Vein endothelial cell (primary cell): ENCODE measurements around a stretch of chr1.

GRCh38 chr1:244839904-244841144, 4.9 kb downstream of the COX20 start:
- CAGE, long polyA plus RNA = no peak

DNA sequence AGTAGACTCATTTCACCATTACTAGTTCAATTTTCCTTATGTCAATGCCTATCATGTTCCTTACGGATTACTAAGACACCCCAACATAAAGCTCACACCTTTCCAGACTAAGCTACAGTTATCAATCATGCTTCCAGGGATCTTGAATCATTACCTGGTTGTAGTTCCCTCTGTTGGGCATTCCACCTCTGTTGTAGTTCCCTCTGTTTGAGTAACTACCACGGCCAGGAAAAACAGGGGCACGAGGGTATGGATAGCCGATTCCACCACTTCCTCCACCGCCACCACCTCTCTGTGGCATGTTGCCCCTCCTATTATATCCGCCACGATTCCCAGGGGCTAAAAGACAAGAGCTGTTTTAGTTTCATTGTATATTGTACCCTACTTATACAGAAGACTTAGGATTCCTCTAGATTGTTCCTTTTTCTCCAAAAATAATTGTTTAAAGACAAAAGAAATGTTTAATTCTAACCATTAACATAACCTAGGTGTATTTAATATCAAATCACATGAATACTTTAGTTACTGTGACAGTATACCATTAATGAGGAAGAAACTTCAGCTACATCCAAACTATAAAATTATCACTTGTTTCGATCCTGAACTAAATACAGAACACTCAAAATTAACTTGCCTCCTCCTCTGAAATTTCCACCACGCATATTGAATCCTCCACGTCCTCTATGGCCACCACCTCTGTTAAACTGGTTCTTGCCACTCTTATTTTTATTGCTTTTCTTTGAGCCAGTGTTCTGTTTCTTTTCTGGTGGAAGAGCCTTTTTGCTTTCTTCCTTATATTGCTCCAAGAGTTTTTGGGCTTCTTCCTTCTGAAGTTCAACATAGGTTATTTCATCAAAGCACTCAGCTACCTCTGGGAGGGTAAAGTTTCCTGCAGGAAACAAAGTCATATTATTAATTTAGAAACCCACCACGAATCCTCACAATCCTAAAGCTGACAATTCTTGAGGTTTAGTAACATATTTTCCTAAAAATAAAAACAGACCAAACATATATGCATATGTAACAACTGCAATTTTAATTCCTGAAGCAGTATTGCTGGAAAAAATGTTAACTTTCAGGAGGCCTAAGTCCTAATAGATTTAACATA, 8.7 kb downstream of the HNRNPU start:
- CAGE, long polyA plus RNA = no peak

DNA sequence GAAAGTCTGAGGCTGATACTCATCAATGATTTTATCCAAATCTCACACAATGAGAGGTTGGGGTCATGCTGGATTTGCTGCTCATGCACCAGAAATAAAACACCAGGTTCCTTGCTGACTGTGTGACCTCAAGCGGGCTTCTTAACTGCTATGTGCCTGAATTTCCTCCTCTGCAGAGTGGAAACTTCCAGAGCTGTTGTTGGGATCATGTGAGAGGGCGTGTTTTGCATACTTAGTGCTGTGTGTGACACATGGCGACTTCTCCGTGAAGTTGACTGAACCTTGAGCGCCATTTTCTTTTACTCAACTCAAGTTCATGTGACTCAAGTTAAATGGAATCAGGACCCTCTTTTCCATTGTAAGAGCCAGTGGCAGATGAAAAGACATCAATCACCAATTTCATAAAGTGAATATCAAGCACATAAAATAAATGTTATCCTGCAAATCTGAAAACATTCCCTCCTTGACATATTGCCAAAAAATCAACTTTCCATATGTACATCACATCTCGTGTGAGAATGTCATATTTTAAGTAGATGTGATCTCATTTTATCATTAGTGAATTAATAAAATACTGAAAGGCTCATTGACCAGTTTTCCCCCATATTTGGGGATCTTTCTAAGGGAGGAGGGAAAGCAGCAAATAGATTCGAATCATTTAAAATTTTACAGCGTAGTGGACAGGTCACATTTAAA, 224.1 kb downstream of the KIF26B start:
- CAGE, long polyA plus RNA = no peak

DNA sequence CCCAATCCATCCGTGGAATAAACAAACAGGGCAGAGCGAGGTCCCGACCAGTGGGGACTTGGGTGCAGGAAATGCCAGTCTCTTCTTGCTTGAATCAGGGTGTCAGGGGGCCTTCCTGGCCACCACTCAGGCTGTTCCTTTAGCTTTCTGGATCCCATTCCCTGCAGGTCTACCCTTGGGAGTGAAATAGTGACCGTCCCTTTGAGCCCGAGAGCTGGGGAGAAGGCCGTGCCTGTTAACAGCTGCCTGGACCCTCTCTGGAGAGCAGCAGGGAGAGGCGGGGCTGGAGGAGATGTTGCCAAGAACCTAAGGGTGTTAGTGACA, 444.0 kb downstream of the KIF26B start:
- CAGE, long polyA plus RNA = no peak

GRCh38 chr1:245807783-245808380, 653.1 kb downstream of the KIF26B start:
- CAGE, long polyA plus RNA = no peak

DNA sequence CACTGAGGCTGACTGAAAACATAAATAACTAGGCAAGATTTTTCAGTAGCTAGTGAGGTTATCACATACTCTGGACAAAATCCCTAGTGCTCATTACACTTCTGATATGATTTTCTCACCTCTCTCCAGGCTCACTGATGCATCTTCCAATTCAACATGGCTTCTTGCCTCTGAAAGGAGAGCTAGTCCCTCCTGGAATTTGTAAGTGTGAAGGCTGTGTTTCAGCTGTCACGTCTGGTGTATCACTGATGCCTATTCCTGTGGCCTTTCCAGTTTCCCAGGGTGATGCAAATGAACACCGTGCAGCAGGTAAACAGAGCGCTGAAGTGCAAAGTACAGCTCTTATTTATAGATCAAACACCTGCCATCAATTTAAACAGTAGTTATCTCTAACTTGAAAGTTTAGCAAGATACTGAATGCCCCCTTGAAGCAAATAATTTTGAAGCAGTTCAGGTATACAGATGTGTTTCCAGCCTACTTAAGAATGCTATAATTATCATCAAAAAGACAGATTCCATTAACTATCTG, 656.2 kb downstream of the KIF26B start:
- CAGE, long polyA plus RNA = no peak

DNA sequence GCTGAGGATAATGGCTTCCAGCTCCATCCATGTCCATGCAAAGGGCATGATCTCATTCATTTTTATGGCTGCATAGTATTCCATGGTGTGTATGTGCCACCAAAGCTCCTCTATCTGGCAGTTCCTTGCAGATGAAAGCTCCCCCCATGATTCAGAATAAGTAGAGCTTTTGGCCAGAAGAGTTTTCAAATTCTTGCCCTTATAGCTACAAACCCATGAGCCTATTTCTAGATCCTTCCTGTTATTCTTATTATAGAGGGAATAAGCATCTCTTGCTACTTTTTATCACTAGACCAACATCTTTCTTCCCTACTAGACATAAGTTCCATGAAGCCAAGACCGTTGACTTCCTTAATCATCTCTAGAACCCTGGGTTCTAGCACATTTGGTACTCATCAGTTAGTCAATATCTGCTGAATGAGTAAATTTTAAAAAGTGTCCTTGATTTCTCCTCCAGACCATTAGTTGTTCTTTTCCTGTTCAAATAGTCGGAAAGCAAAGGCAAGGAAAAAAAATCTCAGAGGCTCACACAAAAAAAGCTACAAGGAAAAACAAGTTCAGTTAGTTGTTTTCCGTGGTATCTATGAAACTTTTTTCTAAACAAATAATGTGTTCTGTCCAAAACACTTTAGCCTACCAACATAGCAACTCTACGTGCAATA, 419.9 kb downstream of the SMYD3 start:
- CAGE, long polyA plus RNA = no peak

DNA sequence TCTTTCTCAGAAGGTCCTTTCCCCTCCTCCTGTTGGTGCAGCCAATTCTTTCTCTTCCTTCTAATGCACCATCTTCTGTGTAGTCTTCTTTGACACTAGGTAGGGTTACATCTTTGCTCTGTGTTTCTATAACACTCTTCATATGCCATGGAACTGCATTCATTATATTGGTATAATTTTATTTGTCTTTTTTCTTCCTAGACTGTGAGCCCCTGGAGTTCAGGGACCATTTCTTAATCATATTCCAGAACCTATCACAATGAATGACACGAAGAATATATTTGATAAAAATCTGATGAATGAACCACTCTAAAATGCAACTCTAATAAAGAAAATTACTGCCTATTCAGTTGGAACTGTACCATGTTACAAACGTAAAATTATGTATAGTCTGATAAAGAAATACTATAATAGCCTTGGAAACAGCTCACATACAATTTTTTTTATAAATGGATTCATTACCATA, 398.2 kb downstream of the SMYD3 start:
- CAGE, long polyA plus RNA = no peak

DNA sequence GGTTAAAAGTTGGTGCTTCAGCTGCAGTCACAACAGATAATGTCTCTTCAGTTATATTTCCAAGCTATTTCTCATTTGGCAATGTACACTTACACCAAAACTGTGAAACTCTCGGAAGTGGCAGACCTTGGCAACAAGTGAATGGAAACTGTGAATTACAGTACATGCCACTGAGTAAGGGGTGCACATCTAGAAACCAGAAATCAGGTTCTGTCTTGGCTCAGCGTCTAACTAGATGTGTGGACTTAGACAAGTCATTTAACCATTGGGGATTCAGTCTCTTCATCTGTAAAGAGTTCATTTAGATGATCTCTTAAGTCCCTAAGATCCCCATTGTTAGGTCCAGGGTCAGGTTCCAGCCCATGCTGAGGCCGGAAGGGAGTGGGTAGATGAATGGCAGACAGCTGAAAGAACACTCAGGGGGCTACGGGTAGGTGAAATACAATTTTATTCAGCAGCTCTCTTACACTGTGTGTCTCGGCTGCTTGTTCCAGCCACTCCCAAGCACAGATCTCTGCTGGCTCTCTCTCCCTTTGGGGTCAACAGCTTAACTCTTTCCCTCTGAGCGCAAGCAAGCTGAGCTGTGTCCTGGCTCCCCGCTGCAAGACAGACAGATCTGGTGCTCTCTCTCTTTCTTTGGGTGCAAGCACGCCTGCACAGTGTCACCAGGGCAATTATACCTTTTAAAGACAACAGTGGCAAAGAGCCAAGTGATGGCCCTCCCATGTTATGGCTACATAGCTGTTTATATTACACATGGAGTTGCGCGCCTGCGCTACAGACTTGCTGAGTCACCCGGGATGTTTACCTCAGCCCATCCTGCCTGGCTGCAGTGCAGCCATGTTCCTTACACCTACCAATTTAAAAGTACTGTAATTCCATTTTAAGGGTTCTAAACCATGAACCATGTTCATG, 396.8 kb downstream of the SMYD3 start:
- CAGE, long polyA plus RNA = no peak

DNA sequence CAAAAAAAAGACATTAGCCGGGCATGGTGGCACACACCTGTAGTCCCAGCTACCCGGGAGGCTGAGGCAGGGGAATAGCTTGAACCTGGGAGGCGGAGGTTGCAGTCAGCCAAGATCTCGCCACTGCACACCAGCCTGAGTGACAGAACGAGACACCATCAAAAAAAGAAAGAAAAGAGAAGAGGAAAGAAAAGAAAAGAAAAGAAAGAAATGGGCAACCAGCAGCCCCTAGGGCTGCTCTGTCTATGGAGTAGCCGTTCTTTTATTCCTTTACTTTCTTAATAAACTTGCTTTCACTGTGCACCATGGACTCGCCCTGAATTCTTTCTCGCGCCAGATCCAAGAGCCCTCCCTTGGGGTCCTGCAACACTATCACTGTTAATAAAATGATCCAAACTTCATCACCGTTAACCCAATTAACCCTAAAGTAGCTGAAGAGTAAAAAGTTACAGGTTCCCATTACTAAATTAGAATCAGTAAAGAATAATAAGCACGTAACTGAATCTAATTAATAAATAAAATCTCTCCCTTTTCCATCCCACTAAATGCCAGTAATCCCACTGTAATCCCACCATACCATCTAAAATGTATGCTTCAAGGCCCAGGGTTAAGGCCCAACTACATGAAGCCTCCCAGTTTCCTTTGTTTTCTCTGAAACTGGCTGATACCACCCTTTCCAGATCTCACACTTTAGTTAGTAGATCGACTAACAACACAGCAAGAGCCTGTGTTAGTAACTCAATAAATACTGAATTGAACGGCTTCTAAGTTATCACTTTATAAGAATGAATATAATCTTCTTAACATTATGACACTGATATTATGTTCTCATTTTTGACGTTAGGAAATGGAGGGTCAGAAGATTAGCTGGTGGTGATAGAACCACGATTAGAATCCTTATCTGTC, 238.3 kb downstream of the SMYD3 start:
- CAGE, long polyA plus RNA = no peak

GRCh38 chr1:246293701-246294783, 213.0 kb downstream of the SMYD3 start:
- CAGE, long polyA plus RNA = no peak

- CAGE, long polyA plus RNA = no peak
Measured at GRCh38 chr1:246621889-246622505, 55.7 kb downstream of the CNST start.

DNA sequence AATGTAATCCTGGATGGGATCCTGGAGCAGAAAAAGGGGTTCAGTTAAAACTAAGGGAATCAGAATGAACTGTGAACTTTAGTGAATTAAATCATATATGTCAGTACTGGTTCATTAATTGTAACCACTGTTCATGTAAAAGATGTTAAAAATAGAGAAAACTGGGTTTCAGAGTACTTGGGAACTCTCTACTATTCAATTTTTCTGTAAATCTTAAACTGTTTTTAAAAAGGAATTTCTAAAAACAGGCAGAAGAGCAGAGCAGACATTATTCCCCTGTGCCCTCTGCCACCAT, 15.2 kb downstream of the SCCPDH start:
- CAGE, long polyA plus RNA = no peak

DNA sequence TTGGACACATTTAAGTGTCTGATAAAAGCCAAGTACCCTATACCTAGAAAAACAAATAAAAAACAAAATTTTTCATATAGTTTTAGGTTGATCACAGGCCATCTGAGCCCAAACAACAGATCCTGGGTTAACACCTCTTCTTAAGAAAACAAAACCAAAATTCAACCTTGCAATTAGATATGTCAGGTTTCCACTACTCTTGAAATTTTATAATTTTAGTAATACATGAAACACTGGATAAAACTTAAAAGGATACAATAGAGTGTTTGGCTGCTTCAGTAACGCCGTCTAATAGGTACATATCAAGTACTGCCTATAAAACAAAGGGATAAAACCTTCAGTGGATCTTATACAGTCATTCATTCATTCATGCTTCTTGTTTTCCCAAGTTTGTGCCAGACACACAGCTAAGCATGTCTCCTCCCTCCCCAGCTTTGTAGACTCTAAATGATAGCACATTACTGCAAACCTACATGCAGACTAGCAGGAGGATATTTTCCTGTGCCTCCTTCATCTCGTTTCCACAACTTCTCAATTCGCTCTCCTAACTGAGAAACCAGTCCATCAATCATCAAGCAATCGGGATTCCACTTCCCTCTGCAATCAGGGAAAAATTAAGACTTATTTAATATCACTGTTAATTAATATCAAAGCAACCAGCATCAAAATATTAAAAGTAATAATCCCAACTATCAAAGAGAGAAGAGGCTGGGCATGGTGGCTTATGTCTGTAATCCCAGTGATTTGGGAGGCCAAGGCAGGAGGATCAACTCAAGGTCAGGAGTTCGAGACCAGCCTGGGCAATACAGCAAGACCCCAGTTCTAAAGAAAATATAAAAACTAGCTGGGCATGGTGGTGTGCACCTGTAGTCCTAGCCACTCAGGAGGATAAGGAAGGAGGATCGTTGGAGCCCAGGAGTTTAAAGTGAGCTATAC, 43.6 kb downstream of the AHCTF1 start:
- CAGE, long polyA plus RNA = no peak

DNA sequence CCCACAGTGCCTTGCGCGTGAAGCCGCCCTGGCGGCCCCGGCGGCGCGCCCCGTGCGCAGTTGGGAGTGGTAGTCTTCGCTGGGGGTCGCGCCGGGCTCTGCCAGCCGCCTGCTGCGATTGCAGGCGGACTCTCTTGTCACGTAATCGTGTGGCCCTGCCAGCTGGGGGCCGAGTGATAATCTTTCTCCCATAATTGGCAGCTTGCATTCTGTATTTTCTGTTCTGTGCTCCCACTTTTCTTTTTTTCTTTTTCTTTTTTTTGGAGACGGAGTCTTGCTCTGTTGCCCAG, 415 bp upstream of the AHCTF1 start:
- CAGE, long polyA plus RNA = no peak

DNA sequence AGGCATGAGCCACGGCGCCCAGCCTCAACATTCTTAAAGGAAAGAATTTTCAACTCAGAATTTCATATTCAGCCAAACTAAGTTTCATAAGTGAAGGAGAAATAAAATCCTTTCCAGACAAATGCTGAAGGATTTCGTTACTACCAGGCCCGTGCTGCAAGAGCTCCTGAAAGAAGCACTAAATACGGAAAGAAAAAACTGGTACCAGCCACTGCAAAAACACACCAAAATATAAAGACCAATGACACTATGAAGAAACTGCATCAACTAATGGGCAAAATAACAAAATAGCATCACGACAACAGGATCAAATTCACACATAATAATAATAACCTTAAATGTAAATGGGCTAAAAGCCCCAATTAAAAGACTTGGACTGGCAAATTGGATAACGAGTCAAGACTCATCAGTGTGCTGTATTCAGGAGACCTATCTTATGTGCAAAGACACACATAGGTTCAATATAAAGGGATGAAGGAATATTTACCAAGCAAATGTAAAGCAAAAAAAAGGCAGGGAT, 29.8 kb upstream of the ZNF669 start:
- CAGE, long polyA plus RNA = no peak

GRCh38 chr1:247156659-247157345, 15.0 kb downstream of the ZNF124 start:
- CAGE, long polyA plus RNA = no peak

- CAGE, long polyA plus RNA = no peak
Measured at GRCh38 chr1:247228095-247228330, 56.2 kb upstream of the ZNF124 start.

- CAGE, long polyA plus RNA = no peak
Measured at GRCh38 chr1:247347468-247348398, 16.1 kb upstream of the ZNF496 start.

- CAGE, long polyA plus RNA = no peak
Measured at GRCh38 chr1:247407958-247408566, 7.9 kb upstream of the NLRP3 start.